Hematopoietic multipotent progenitor cell (in vitro differentiated cells): ENCODE measurements around a stretch of chr6.

- CAGE, long polyA plus RNA: no peak
Measured at GRCh38 chr6:104422119-104422389, 437.7 kb downstream of the HACE1 start.

DNA sequence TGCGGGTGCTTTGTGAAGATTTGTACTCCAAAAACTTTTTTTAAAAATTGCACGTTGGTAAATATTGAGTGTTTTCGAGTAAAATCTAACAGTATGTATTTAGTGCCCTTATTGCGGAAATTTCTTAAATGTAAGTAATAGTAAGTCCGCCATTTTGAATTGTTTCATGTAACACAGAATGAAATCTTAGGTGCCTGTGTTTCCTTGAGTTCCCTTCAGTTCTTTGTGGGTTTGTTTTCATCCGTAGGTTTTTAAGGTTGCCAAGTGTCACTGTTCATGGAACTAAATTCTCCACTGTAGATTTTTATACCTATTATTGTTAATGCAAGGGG lies 15.1 kb upstream of the LIN28B start:
- CAGE, long polyA plus RNA: no peak

GRCh38 chr6:104958602-104959262 lies 1.8 kb downstream of the LIN28B start:
- CAGE, long polyA plus RNA: no peak

DNA sequence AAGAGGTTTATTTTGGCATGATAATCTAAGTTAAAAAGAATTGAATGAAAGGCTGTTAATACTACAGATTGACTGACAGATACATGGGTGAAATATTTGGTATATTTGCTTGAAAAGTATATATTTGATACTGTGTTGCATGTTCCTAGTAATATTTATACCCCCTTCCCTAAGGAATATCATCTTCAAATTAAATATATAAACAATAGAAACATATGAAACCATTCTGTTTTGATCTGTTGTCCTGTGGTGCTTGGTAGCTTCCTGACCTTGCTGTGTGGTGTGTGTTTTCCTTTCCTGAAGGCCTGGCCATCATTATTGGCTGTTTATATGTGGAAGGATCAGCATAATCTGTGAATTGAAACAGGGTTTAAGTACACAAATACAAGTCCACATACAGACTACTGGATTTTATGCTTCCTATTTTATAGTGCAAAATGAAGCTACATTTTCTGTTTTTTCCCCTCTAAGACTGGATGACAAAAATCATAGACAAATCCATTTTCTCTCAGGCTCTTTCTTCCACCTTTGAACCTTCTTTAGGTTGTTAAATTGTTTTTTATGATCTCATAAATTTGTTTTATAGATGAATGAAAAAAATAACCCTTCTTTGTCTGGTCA lies 2.5 kb downstream of the LIN28B start:
- CAGE, long polyA plus RNA: no peak

- CAGE, long polyA plus RNA: no peak
Measured at GRCh38 chr6:105137423-105137928, 519 bp upstream of the BVES start.

DNA sequence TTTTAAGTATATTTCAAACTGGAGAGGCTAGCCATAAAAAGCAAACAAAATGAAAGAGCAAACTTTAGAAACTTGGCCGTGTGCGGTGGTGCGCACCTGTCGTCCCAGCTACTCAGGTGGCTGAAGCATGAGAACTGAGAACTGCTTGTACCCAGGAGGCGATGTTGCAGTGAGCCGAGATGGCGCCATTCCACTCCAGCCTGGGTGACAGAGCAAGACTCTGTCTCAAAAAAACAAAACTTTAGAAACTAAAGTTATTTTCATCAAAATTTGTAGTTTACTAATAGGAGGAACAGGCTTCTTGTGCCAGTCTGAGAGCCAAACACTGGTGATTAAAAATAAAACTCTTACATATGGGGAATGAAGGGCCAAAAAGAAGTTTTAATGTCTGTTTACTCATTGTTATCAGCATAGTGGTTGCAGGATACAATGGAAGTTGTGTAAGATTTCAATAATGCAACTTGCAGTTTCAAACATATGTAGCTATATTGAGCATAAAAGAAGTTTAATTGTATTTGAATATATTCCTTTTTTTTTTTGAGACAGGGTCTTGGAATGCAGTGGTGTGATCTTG lies 100.3 kb upstream of the POPDC3 start:
- CAGE, long polyA plus RNA: no peak

- CAGE, long polyA plus RNA: no peak
Measured at GRCh38 chr6:105372732-105373229, 30.1 kb downstream of the PREP start.

DNA sequence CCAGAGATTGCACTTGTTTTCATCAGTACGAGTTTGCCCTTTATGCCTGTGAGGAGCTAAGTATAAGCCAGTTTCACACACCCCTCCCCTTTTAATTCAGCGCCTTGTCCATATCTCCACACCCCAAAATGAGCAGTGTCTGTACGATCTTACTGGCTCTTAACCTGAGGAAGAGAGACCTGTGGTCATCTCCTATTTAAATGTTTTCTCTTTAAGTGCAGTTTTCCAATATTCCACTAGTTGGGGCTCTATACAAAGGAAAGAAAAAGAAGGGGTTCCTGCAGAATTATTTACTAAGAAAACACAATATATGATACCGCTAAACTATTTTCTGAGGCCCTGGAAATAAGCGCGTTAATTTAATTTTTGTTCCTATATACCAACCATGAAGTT lies 81.8 kb upstream of the PREP start:
- CAGE, long polyA plus RNA: no peak

DNA sequence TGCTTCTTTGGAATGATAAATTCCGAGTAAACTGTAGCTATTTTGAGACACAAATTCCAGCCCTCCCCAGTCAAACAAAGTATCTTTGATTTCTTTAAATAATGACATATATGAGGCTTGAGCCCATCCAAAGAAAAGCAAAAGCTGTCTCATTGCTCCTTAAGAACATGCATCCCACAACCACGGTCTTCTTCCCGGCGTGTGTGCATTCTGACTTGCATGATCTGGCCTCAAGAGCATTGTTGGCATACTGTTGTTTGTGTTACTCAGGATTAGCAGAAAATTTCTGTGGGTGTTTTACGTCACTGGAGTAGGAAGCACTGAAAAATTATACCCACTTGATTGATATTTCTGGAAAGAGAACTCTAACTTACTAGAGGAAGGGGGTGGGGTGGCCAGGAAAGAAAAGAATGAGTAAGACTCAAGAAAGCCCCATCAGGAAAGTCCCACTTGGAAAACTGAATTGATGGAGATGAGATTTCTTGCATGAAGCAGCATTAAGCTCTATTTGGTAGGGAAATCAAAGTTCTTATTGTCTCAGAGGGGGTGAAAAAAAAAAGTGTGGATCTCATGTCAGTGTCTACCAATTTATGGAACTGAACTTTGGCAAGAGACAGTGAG lies 326.2 kb upstream of the PRDM1 start:
- CAGE, long polyA plus RNA: no peak

- CAGE, long polyA plus RNA: no peak
Measured at GRCh38 chr6:105899973-105900565, 186.1 kb upstream of the PRDM1 start.

DNA sequence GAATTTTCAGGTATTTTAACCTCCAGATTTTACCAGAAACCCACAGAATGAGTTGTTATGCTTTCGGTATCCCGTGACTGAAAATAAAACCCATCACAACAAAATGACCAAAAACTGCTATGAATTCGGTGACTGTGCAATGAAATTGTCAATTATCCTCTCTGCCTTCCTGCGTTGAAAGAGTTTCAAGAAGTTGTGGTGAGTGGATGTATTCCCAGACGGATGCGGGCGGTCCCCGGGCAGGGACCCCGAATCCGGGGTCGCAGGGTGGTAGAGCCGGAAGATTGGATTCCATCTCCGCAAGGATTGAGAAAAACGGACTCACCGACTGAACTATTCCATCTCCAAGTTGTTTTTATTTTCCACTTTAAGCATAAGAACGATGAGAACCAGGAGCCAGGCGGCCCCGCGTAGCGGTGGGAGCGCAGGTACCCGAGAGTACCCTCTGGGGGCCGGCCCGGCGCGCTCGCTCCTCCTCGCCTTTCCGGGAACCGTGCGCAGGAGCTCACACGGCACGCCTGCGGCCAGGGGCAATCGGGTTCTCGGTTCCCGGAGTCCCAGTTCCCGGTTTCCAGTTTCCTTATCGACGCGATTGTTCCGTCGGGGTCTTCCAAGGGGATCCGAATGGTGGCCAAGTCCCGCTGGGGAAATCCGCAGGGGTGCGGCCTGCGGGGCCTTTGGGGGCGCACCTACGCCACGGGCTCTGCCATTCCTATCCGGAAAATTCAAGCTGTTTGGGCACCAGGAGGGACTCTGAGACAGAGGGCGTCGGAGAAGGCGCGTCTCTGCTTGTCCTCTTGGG lies 104.9 kb upstream of the PRDM1 start:
- CAGE, long polyA plus RNA: no peak

DNA sequence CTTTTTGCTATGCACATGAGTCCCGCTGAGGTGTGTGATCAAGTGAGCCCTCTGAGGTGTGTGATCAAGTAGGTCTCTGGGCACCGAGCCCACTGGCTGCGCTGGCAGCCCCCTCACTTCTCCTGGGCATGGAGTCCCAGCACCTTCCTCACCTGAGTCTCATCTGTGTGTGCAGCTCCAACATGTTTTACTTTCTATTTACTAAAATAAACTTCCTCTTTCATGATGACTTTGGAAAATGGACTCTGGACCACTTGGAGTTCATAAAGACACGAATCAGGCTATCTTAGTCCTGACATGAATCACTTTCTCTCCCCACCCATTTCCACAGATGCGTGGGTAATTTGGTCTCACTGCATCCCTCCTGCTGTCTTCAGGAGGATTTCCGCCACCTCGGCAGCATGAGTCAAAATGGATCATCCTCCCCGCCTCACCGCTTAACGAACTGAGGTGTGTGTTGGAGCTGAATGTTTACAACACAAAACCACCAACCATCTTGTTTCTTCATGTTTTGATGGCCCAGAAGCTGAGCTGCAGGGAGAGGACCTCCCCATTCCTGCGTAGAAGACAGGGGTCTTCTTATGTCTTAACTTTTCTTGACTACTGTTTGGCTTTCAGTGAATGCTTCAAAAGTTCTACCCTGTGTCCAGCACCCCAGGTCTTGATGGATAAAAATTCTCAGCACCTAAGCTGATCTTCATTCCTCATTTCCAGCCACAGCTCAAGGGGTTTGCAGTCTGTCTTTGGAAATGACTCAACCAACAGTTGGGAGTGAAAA lies 40.0 kb downstream of the PRDM1 start:
- CAGE, long polyA plus RNA: no peak

DNA sequence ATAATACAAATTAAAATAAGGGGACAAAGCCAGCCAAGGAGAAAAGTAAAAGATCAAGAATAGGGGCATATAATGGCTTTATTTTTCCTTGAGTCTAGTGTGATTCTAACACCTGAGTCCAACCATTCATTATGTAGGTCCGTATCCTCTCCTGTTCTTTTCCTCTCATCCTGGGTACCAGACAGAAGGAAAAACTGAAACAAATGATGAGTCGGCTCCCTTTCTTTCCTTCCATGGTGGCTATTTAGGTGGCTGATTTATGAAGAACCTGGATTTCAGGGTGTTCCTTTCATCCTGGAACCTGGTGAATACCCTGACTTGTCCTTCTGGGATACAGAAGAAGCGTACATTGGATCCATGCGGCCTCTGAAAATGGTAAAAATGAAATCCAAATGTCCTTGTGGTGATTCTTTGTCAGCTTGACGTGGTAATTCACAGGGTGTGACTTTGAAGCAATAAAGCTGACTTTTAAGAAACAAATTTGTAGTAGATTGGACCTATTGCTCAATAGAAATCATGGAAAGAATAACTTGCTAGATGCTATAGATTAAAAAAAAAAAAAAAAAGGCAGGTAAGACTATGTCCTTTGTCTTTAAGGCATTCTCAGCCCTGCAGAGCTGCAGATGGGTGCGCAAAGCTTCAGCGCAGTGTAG lies 90.0 kb downstream of the RTN4IP1 start:
- CAGE, long polyA plus RNA: no peak

DNA sequence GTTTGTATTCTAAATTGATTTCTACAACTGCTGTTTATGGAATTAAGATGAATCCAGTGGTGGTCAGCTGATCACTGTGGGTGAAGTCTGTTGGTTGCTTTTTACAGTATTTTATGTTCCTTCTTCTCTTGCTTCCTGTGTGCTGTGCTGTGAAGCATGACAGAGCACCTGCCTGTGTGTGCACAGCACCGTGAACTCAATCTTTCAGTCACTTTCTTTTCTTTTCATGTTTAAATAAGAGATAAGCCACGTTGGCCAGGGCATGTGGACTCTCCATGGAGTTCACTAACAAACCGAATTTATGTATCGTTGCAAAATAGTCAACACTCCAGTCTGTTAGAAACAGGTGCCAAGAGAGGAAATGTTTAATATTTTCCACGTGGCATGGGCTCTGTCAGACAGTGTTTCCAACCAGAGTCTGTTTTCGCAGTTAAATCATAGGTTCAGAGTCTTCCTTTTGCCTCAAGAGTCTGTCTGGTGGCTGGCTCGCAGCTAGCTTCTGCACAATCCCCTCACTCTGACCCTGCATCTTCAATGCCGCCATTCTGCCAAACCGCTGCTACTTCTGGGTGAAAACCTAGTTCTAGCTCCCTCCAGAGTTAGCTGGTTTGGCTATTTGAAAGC lies 73.2 kb downstream of the QRSL1 start:
- CAGE, long polyA plus RNA: no peak

GRCh38 chr6:106703057-106703819 lies 73.9 kb downstream of the QRSL1 start:
- CAGE, long polyA plus RNA: no peak

- CAGE, long polyA plus RNA: no peak
Measured at GRCh38 chr6:106715304-106715503, 85.8 kb downstream of the QRSL1 start.

GRCh38 chr6:106735149-106735578 lies 105.8 kb downstream of the QRSL1 start:
- CAGE, long polyA plus RNA: no peak

DNA sequence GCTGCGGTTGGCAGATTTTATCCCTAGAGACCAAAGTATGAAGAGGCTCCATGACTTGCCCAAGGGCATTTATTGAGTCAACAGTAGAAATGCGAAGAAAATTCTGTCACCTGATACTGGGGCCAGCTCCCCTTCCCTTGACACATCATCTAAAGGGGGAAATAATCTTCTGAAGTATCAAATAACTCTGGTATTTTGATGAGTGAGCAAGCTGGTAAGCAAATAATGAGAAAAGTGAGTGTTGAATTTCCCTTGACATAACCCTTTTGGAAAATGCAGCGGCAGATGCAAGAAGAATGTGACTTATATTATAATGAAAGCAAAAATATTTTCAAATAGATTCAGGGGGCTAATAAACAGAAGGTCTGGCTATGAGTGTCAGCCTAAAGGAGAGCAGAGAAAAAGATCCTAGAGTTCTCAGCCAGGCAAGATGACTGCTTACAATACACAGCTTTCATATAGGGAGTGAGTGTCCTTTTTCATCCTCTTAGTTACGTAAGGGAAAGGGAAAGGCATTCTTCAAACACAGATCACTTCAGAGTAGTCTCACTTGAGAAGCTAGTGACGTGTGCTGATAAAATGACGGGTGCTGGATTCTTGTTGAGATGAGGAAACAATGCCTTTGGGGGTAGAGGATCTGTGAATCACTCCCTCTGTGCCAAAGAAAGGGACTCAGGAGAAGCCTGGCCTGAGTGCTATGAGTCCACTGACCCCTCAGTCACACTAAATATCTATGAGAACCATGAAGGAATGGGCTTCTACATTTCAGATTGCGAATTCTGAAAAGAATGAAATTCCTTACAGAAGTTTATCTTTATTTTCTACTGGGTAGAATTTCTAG lies 117.1 kb downstream of the QRSL1 start:
- CAGE, long polyA plus RNA: no peak

DNA sequence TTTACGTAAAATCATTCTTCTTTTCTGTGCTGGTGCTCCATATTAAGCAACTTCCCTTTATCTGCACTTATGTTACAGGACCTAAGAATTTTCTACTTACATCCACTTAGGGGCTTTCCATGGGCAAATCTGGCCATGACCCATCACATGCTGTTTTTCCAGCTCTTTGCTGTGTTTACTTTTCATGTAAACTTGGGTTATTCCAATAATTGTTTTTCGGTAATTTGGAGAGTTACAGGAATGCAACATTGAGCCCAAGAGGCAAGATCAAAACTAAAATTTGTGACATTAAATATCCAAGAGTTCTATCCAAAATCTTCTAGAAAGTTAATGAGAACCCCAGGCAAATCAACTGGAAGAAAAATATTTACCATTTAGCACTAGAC lies 156.3 kb downstream of the QRSL1 start:
- CAGE, long polyA plus RNA: no peak

- CAGE, long polyA plus RNA: no peak
Measured at GRCh38 chr6:106886799-106887340, 87.7 kb downstream of the CD24 start.